Cardiac atrium fibroblast (primary cell): ENCODE results near the gene POU3F3.

- RAMPAGE, long total RNA, result no peak
These were observed 27.8 kb downstream of the MFSD9 start for GRCh38 chr2:102708719-102709382.

DNA sequence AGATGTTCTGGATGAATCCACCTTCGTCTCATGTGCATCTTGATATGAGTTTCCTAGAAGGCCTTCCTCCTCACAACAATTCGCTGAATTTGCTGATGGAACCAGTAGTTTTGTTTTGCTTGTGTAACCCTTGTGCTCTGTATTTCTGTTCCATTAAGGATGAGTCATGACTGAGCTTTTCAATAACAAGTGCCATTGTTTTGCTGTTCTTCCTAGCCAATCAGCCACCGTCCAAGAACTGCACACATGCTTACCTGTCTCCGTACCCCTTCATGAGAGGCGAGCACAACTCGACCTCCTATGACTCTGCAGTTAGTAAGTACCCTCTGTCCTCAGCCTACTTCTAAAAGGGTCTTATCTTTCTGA, 2.3 kb downstream of the TMEM182 start:
- RAMPAGE, long total RNA, result no peak

- RAMPAGE, long total RNA, result no peak
These were observed 44.3 kb downstream of the TMEM182 start for GRCh38 chr2:102806050-102806637.

GRCh38 chr2:104758029-104758355, 95.9 kb upstream of the POU3F3 start:
- RAMPAGE, long total RNA, result no peak

DNA sequence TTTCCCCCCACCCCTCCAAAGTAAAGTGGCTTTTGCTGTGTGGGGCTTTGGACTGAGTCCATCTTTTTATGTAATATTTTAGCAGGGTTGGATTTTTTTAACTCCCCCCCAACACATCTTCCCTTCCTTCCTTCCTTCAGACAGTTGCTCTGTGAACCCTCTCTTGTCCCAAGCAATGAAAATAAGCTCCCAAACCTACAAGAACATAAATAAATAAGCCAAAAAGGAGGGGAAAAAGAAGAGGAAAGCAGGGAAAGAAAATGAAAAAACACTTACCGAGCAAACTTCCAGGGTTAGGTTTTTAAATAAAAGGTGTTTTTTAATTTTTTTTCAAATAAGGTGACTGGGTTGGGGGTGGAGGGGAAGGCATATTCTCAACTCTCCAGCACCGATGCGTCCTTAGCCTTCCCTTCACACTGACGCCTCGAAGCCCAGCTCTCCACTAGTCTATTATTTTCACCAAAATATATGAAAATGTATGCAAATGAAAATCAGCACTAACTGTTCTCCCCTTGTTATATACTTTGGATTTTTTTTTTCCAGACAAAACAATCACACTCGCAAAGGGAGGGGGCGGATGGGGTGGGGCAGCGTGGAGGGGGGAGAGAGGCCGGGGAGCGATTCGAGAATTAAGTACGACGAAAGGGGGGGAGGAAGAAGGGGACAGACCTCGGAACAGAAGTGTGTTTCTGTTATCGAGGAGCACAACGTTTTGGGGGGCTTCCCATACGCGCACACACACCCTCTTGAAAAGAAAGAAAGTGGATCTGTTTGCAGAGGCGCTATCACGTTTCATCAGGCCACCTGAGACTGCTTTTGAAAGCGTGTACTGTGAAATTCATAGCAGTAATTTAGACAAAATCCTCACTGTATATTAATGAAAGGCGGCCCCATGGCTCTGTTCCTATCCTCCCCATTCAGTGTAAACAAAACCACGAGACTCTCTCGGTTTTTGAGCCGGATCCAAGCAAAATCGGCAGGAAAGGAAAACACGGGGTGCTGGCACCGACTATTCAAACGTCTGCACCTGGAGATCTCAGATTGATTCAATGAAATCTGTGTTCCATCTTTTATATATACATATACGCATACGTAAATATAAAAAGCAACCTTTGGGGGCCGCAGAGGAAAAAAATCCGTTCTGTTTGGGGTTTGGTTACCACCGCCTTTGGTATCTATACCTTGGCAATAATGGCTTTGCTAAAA, 2.5 kb upstream of the POU3F3 start:
- RAMPAGE, long total RNA, result no peak

GRCh38 chr2:104853120-104853988, 561 bp upstream of the POU3F3 start:
- RAMPAGE, long total RNA, result no peak

GRCh38 chr2:104853989-104854560, at the start of gene POU3F3:
Gene POU3F3 (plus strand): TSS chr2:104854115.
- RAMPAGE, long total RNA, result no peak

DNA sequence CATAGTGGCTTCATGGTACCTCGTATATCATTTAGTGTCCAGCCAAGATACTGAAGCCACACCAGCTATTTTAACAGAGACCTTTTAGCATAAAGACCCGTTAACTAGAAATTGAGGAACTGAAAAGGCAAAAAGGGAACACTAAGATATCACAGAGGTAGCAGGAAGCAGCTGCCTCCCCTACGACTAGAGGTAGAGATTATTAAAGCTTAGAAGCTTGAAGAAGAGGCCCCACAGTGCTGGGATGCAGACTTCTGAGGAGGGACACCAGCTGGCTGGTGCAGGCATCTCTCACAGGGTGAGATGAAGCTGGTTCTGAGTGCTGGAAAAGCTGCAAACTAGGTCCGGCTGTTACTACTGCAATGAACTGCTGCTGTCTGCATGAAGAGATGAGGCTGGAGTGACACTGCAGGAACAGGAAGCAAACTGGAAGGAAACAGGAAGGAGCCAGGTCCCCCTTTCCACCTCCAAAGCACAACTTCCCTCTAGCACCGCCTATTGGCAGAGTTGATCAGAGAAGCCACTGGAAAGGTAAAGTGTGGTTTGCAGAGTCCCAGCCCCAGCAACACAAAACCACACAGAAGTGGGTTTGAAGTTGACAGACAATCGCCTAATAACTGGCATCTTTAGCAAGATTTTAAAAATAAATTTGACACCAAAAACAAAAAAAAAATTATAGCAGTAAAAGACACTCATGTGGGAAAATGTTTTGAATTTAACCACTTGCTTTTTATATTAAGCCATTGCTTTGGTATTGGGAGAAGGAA, 61.1 kb upstream of the MRPS9 start:
- RAMPAGE, long total RNA, result no peak

- RAMPAGE, long total RNA, result no peak
These were observed 660 bp downstream of the C2orf49 start for GRCh38 chr2:105337901-105338498.

DNA sequence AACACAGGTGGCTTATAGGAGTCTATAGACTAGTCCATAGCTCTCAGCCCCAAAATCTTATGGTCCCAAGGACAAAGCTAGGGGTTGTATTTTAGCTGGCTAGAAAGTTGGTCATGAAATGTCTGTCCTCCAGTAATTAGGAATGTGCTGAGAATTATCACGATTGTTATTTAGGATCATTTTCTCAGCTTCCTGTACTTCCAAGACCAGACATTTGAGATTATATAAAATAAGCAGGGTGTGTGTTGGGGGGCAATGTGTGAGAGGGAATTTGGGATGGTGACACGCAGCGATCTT, 29.6 kb downstream of the FHL2 start:
- RAMPAGE, long total RNA, result no peak

- RAMPAGE, long total RNA, result no peak
These were observed 15.8 kb downstream of the FHL2 start for GRCh38 chr2:105383022-105383417.

DNA sequence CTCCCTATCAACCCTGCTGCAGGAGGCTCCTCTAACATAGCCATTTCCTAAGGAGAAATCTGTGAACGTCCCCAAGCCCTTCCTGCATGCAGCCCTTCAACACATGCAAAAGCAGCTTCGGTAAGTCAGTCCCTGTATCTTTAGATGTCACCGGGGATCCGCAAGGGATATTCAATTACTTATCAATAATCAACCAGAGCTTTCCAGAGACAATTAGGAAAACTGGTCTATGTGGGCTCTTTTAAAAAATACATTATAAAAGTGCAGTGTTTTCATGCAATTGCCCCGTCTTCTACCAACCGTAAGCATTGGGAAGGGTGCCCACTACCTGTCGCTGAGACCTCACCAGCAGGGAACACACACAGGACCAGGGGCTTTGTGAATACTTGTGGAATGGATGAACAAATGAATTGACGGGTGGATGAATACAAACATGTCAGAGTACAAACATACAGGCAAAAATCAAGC, 5.6 kb downstream of the FHL2 start:
- RAMPAGE, long total RNA, result no peak

- RAMPAGE, long total RNA, result no peak
These were observed 1.9 kb downstream of the NCK2 start for GRCh38 chr2:105746418-105747255.

GRCh38 chr2:106028358-106028562, 37.2 kb upstream of the ECRG4 start:
- RAMPAGE, long total RNA, result no peak

DNA sequence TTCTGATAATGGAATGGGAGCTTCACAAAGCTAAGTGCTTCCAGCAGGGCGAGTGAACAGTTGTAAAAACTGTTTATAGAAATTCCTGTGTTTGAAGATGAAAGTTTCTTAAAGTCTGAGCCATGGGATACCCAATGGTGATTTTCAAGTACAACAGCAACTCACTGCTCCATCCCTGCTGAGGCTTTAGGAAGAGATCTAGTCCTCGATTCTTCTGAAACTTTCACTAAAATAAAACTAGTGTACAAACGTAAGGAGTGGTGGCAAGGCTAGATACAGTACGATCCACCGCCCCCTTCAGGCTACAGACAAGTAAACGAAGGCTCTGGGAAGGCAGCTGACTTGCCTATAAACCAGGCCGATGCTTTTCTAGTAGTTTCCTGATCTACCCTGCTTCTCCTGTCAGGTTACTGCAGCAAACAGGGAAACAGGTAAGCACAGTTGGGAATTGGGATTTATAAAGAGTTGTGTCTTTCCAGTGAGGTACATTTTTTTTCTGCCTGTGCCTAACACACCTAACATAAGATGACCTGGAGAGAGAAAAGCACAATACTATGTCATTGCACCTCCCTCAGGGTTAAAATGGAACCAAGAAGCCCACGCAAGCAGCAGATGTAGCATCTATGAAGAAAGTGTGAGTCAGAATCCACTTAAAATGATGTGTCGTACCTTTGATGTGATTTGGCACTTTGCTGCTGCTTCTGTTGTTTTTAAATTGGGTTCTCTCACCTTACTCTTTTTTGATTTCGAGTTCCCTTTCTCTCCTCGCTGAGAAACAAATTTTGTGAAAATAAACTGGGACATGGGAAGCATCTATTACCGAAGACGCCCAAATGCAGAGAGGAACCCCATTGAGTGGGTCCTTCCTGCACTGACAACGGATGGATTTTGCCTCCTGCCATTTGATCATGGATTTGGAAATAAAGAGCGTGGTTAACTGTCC, 20.0 kb downstream of the ECRG4 start:
- RAMPAGE, long total RNA, result no peak

- RAMPAGE, long total RNA, result no peak
These were observed 59.5 kb downstream of the ECRG4 start for GRCh38 chr2:106124804-106125535.

DNA sequence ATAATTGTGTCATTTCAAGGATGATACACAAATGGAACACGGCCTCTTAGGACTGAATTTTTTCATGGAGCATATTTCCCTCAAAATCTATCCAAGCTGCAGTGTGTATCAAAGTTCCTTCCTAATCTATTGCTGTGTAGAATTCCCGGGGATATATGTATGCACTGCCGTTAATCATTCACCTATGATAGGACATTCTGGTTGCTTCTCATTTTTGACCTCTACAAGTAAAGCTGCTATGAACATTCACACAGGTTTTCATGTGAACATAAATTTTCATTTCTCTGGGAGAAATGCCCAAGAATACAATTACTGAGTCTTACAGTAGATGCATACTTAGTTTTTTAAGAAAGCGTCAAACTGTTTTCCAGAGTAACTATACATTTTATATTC, 61.5 kb downstream of the ECRG4 start:
- RAMPAGE, long total RNA, result no peak

GRCh38 chr2:106137923-106138498, 56.1 kb downstream of the UXS1 start:
- RAMPAGE, long total RNA, result no peak

DNA sequence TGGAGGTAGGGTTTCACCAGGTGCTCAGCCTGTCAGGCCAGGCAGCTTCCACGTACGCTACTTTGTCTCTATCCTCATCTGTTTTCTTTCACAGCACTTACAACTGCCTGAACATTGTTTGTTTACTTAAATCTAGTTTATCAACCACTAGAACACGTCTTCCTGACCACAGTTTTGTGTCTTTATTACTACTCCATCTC, 11.4 kb upstream of the UXS1 start:
- RAMPAGE, long total RNA, result no peak

GRCh38 chr2:106253748-106253976, 59.6 kb upstream of the UXS1 start:
- RAMPAGE, long total RNA, result no peak